HGPS cell (cell line): ENCODE measurements around a stretch of chr6.

DNA sequence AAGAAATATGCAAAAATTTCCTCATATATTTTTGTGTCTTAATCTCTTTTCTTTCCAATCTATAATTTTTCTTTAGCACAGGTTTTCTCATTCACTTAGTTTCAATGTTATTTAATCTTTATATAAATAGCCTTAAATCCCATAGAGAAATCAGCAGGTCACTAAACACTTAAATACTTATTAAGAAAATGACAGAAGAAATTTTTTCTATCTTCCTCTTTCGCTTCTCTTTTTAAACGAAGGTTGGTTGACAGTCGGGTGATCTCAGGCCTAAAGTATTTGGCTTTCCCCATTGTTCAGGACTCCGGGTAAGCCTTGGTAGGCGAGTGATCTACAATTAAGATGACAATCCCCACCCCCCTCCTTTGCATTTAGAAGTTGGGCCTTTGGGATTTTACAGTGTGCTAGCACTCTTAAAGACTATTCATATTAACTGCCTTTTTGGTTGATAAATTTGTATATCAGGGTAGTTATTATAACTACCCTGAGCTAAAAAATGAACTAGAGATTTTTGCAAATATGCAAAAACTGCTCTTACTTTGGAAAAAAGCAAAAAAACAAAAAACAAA is 19.7 kb upstream of the UTRN start:
- RRBS, result no CpG with 5 or more reads among the region's 5 CpGs

GRCh38 chr6:144265929-144266437 is 19.2 kb upstream of the UTRN start:
- RRBS, result no CpG with 5 or more reads among the region's 4 CpGs

GRCh38 chr6:144287343-144287554 is 2.1 kb downstream of the UTRN start:
- RRBS, result no CpG with 5 or more reads among the region's 5 CpGs

GRCh38 chr6:144333988-144334909 is 49.1 kb downstream of the UTRN start:
- RRBS, result 84% methylated on average over 8 of the region's 16 CpGs

DNA sequence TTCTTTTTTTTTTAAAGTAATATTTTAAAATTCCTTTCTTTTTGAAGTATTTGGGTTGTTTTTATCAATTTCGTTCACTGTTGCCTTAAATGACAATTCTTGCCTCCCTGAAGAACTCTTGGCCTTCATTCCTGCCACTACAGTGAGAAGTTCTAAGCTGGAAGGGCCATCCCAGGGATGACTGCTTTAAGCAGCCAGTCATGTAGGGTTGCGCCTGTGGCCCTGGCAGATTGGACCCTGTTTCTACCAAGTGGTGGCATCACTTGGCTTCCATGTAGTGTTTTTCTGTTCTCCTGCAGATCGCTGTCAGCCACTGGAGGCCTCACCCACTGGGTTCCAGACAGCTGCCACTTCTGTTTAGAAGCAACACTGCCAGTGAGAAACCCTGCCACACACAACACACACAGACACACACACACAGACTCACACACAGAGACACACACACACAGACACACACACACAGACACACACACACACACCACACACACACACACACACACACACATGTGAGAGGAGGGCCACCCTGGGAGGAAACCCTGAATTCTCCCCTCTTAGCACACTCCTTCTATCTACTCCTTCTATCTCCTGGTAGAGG is 51.7 kb downstream of the UTRN start:
- RRBS, result no CpG with 5 or more reads among the region's 3 CpGs

DNA sequence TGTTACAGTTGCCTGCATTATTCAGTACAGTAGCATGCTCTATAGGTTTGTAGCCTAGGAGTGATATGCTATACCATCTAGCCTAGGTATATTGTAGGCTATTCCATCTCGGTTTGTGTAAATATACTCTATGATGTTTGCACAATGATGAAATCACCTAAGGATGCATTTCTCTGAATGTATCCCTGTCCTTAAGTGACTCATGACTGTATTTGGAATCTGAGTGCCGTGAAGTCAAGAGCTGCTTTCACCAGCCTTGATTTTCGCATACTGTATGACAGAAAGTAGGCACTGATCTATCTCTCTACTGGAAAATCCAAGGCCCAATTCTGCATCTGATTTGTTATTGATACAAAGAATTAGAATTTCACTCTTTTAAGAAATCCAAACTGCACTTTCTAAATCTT is 129.9 kb downstream of the UTRN start:
- RRBS, result no CpG with 5 or more reads among the region's 3 CpGs

DNA sequence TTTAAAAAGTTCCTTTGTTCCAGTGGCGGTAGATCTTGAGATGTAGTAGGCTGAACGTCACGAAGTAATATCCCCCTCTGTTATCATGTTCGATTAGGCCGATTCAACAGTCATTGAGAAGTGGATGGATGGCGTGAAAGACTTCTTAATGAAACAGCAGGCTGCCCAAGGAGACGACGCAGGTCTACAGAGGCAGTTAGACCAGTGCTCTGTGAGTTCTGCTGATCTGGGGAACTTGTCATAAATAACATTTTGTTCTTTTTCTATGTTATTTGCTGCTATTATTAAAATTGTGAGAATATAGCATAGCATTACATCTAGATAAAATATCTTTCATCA is 188.5 kb downstream of the UTRN start:
- RRBS, result no CpG with 5 or more reads among the region's 8 CpGs

DNA sequence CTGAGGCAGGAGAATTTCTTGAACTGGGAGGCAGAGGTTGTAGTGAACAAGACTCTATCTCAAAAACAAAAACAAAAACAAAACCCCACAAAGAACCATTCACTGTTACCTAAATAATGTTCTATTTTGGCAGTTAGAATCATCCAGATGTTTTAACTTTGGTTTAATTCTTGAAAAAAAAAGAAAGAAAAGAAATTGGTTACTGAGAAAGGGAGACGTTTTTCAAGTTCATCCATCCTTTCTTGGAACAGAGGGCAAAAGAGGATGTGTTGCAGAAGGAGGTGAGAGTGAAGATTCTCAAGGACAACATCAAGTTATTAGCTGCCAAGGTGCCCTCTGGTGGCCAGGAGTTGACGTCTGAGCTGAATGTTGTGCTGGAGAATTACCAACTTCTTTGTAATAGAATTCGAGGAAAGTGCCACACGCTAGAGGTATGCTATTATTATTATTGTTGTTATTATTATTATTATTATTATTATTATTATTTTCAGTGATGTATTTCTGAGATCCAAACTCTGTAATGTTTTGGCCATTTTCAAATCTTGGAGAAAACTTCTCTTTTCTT is 196.9 kb downstream of the UTRN start:
- RRBS, result no CpG with 5 or more reads among the region's 4 CpGs

DNA sequence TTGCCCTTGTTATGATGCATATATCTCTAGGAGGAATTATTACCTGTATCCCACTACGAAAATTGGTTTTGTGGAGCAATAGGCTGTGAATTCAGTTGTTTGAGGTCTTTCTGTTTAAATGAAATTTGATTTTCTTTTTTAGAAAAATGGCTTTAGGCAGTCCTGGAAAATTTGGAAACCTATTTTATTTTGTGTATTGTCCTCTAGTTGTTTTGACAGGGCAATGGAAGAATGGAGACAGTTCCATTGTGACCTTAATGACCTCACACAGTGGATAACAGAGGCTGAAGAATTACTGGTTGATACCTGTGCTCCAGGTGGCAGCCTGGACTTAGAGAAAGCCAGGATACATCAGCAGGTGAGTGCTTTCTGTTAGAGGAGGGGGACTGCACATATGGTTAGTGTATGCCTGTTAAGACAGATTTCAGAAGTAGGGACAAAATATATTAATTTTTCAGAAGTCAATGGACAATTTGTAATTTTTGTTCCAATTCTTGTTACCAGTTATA is 245.8 kb downstream of the UTRN start:
- RRBS, result no CpG with 5 or more reads among the region's 1 CpG

GRCh38 chr6:144543254-144543779 is 258.2 kb downstream of the UTRN start:
- RRBS, result no CpG with 5 or more reads among the region's 4 CpGs

GRCh38 chr6:145267005-145267262 is 468.4 kb downstream of the EPM2A start:
- RRBS, result no CpG with 5 or more reads among the region's 3 CpGs

DNA sequence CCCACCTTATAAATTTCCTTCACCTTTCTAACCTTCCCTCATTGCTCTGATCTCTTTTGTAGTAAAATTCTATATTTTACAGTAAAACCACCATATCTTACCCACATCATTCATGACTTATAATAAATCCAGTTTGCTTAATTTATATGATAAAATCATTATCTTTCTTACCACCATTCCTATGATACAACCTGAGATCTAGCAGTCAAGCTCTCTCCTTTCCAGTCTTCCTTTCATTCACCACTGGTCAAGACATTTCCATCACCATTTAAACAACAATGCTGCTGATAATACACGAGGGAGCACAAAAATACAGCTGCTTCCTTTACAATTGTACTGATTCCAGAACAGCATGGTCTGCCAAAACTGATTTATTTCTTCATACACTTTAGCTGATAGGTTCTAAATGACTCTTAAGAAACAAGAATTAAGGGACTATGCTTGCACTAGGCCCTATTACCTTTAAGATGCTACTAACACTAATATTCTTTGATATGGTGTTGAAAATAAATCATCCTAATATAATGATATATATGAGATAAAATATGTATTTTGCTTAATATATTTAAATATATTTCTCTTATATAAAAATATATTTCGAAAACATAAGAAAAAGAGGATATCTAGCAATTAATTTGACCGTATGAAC is 65.0 kb downstream of the EPM2A start:
- RRBS, result no CpG with 5 or more reads among the region's 3 CpGs

- RRBS, result no CpG with 5 or more reads among the region's 2 CpGs
These were observed 1.7 kb downstream of the EPM2A start for GRCh38 chr6:145733587-145734051.

DNA sequence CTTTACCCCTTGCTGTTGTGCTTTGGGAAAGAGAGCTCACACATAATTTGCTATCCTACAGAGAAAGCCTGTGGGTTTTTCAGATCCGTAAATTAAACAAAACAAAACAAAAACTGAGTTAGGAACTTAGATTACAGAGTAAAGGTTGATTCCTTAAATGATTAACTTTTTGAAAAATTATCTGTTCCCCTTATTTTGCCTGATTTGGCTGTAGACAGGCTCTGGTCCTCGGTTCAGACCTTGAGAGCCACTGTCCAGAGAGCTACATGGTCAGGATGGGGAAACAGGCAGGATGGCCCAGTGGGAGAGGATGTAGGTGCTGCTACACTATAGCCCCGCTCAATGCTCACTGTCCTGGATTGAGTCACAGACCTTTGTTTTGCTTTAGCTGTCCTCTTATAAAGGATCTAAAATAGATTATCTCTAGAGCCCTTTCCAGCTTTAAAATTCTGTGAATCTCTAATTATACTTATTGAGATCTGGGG is 1.2 kb upstream of the FBXO30 start:
- RRBS, result no CpG with 5 or more reads among the region's 3 CpGs

DNA sequence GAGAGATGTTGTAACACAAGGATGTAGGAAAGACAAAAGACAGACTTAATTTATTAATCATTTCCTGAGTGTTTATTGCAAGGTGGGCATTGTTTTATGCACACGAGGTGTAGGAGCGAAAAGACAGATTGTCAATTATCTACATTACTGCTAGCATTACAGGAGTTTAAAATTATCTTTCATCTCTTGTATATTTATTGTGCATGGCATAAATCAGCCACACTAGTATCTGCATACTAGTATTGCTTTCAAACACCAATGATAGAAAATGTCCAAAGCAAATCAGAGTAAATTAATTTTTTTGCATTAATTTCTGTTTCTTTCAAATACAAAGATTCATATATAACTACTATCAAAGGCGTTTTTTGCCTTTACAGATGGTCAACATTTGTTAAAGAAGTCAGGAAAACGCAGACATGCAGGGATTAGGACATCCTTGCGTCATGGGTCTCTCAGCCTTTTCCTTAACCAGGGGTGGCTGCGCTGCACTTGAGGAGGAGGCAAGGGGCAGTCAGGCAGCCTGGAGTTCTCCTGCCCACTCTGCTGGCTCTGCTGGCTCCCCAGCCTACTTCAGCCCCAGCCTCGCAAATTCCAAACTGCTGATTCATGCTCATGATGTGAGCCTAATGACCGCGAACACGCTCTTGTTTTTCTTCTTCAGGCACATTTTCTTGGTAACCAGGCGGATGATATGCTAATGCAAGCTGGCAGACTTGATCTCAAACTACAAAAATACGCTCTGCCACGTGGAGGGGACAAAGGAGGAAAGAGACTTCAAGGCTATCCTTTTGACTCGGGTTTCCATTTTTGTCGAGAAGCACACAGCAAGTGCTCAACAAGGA is 290.5 kb upstream of the STXBP5 start:
- RRBS, result no CpG with 5 or more reads among the region's 15 CpGs

GRCh38 chr6:146914330-146915353 is 289.6 kb upstream of the STXBP5 start:
- RRBS, result no CpG with 5 or more reads among the region's 10 CpGs

DNA sequence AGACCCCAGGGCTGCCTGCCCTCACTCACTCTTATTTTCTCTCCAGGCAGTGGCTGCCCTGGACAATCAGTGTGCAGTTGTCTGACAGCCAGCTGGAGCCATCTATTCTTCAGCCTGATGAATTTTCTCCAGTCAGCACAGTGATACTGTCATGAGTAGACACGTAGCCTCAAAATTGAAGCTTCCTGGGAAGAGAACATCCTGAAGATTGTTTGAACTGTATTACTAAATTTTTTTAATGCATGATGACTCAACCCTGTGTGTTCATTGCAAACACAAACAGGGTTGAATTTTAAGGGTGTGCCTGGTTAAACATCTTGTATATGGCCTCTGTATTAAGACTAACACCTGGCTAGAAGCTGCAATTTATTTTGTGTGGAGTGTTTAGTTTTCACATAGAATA is 49.8 kb upstream of the STXBP5 start:
- RRBS, result no CpG with 5 or more reads among the region's 1 CpG

GRCh38 chr6:147247051-147247864 is 43.0 kb downstream of the STXBP5 start:
- RRBS, result no CpG with 5 or more reads among the region's 3 CpGs

DNA sequence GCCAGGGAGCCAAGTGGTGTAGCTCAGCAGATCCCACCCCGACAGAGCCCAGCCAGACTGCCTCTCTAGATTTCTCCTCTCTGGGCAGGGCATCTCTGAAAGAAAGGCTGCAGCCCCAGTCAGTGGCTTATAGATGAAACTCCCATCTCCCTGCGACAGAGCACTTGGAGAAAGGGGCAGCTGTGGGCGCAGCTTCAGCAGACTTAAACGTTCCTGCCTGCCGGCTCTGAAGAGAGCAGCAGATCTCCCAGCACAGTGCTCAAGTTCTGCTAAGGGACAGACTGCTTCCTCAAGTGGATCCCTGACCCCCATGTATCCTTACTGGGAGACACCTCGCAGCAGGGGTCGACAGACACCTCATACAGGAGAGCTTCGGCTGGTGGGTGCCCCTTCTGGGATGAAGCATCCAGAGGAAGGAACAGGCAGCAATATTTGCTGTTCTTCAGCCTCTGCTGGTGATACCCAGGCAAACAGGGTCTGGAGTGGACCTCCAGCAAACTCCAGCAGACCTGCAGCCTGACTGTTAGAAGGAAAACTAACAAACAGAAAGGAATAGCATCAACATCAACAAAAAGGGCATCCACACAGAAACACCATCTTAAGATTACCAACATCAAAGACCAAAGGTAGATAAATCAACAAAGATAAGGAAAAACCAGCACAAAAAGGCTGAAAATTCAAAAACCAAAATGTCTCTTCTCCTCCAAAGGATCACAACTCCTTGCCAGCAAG is 47.4 kb downstream of the STXBP5 start:
- RRBS, result no CpG with 5 or more reads among the region's 8 CpGs

DNA sequence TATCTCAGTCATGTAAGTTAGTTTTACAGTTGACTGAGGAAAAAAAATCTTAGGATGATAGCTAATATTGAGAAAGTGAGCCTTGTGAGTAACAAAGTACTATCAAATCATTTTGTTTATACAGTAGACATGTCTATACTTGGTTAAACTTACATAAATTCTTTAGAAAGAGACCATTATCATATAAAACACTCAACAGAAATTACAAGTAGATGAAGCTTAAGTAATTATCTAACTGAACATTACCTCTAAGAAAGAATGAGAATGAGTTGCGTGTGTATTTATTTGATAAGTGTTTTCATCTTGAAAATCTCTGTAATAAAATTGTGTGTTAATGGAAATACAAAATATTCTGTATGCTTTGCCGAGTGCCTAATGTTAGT is 55.0 kb downstream of the STXBP5 start:
- RRBS, result no CpG with 5 or more reads among the region's 2 CpGs